Aortic smooth muscle cell (primary cell): Measurements from ENCODE around the genes PHACTR4 and YTHDF2.

- RRBS, result no CpG with 5 or more reads among the region's 7 CpGs
Observed at GRCh38 chr1:28112579-28113378, 24.4 kb upstream of the EYA3 start.

DNA sequence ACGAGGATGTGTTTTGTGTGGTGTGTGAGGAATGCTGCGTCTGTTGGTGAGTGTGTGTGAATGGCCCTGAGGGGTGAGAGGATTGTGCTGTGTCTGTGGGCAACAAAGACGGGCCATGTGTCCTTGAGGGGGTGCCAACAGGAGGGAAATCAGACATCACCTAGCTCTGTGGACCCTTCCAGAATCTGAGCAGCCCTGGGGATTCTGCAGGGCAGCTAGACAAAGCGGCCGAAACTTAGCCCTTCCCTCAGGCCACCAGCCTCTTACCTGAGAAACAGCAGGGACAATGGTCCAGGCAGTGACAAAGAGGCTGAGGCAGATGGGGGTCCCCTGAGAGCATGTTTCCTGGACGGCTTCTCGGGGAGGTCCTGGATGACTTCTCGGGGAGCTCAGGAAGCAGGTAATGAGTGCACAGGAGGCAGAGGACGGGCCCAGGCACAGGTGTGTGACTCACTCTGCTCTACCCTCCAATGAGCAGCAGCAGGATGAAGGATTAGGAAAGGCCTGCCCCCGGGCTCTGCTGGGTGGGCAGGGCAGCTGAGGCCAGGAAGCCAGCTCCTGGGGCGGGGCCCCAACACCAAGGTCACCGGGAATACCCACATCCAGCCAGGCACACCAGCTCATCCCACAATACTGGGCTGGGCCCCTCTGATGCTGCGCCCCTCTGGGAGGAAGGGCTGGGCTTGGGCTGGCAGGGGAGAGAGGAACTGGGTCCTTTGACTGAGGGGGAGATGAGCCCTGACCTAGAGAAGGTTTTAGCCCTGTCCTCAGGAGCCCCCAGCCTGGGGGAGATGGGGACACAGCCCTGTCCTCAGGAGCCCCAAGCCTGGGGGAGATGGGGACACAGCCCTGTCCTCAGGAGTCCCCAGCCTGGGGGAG lies 17.2 kb upstream of the PTAFR start:
- RRBS, result 41% methylated on average over 3 of the region's 13 CpGs

GRCh38 chr1:28236848-28237523 lies 1.1 kb downstream of the ATP5IF1 start:
- RRBS, result no CpG with 5 or more reads among the region's 8 CpGs

- RRBS, result no CpG with 5 or more reads among the region's 5 CpGs
Observed at GRCh38 chr1:28266844-28267345, 7.6 kb downstream of the SESN2 start.

DNA sequence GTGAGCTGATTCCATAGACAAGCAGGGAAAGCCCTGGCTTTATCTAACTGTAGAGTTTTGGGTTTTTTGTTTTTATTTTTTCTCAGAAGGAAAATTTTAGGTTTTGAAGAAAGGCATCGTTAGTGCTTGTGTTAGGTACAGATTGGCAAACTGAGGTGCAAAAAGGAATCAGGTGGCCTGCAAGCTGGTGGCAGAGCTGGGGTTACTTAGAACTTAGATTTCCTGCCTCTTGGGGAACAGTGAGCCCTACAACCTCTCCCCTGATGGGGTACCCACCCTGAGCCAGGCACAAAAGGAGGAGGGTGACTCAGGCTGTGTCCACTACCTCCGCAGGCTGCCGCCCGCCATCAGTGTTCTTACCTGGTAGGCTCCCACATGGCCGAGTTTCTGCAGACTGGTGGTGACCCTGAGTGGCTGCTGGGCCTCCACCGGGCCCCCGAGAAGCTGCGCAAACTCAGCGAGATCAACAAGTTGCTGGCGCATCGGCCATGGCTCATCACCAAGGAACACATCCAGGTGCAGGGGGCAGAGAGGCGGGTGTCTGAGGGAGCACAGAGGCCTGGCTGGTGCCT lies 12.7 kb downstream of the SESN2 start:
- RRBS, result no CpG with 5 or more reads among the region's 12 CpGs

DNA sequence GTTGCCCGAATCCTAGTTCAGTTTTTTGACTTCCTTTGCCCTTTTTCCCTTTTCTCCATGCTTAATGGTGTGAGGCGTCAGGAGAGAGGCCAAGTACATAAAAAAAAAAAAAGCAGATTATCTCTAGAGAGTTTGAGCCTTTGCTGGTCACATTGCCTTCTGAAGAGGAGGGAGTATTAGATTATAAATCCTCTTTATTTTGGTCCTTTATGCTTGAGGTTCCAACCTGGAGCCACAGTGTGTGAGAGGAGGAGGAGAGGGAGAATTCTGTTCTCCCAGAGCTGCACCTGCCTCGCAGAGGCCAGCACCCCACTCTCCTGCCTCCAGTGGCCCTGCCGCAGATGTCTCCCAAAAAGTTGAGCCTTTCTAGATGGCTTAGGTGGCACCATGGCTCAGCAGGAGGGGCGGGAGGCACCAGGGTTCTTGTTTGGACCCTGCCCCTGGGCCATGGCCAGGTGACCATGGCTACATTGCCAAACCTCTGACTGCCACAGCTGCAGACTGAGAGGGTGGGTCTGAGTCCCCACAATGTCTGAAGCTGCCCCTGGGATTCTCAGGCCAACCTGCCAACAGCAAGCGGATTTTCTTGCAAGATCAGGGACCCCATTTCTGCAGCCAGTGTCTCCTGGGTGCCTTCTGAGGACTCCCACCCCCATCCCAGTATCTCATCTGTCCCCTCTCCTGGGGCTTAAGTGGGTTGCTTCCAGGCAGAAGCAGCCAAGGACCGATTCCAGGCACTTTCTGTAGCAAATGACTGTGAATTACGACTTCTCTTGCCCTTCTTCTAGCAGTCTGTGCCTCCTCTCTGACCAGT lies 22.2 kb downstream of the SESN2 start:
- RRBS, result no CpG with 5 or more reads among the region's 8 CpGs

- RRBS, result under 1% methylated on average over 20 of the region's 70 CpGs
Observed at GRCh38 chr1:28369279-28370404, at the start of gene PHACTR4. Gene PHACTR4 (plus strand): TSS chr1:28369740.

DNA sequence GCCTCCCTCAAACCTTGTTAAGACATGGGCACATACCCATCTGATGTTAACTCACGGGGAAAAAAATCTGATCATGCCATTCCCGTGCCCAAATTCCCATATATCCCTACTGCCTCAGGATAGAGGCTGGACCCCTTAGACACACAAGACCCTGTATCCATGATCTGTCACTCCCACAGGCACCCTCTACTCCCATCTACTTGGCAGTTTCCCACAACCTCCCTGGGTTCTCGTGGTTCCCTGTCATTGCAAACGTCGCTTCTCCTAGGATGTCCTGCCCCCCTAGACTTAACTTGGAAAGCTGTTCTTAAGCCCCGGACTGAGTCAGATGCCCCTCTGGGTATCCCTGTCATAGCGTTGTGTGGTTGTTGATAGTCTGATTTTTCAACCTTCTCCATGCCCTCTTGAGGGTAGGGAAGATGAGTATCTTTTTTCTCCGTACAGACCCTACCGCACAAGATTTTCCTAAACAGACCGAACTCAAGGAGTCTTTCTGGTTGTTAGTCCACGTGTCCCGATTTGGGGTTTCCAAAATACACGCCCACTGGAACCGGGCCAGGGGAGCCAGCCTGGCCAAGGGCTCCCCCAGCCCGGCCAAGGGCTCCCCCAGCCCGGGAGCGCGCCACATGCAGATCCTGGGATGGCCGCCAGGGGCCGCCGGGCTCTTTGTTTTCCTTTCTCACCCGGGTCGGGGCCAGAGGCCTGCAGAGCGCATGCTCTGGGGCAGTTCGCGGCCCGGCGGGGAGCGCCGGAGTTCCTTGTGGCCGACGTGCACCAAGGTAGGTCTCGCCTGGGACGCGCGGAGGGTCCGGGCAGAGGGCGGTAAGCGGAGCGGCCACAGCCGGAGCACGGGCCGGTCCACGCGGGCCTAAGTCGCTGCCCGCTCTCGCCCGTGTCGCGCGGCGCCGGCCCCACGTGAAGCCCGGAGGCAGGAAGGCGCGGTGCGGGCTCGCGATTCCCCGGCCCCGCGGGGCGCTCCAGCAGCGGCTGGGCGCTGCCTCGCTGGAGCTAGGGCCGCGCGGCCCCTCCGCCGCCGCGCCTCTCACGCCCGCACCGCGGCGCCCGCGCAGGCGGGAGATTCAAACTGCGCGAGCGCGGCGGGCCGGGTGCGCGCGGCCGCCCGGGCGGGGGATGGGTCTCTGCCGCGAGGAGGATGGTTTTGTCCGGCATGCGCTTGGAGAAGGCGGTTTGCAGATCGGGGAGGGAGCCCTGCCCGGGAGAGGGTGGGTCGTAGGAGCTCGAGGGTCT lies 12.1 kb downstream of the RCC1 start:
- RRBS, result 2% methylated on average over 46 of the region's 104 CpGs

DNA sequence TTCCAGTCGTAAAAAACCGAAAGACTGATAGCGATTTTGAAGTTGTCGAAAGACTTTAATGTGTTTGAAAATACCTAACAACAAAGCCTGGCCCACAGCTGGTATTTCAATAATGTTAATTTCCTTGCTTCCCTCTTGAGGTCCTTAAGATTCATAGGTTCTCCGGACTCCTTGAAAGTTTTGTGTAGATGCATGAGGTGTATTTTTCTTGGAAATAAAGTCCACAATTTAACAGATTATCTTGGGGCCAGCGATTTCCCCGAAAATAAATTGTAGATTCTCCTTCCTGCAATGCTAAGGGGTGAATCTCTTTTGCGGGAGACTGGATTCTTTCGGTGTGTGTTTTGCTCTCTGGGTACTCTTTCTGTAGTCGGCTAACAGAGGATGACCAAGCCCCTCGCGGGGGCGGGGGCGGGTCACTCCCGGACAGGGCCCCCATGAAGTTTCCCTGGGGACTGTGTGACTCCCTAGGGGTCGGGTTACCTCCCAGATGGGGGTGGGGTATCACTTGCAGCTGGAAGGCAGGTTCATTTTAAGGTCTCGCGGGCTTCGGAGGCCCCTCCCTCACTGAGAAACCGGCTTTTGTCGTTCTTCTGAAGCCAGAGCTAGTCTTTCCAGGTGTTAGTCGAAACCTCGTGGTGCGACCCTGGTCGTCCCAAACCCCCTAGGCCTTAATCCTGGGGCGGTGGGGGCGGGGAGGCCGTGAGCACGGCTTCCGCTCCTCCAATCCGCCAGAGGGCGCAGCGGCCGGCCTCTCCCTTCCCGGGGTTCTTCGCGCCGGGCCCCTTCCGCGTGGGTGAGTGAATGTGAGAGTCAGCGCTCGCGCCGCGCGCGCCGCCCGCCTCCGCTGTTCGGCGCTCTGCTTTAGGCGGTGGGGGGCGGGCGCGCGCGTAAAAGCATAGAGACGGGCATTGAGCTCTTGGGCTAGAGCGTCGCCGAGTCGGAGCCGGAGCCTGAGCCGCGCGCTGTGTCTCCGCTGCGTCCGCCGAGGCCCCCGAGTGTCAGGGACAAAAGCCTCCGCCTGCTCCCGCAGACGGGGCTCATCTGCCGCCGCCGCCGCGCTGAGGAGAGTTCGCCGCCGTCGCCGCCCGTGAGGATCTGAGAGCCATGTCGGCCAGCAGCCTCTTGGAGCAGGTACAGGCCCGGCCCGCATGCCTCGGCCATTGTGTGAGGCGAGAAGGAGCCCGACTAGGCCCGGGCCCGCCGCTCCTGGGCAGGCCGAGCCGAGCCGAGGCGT lies at the start of gene YTHDF2:
Gene YTHDF2, plus strand, starts transcription at position 927 of the 1,237 bp plus-strand sequence.
- RRBS, result 1% methylated on average over 18 of the region's 99 CpGs

- RRBS, result 36% methylated on average over 6 of the region's 18 CpGs
Observed at GRCh38 chr1:28812978-28813445, 1.0 kb downstream of the OPRD1 start.

DNA sequence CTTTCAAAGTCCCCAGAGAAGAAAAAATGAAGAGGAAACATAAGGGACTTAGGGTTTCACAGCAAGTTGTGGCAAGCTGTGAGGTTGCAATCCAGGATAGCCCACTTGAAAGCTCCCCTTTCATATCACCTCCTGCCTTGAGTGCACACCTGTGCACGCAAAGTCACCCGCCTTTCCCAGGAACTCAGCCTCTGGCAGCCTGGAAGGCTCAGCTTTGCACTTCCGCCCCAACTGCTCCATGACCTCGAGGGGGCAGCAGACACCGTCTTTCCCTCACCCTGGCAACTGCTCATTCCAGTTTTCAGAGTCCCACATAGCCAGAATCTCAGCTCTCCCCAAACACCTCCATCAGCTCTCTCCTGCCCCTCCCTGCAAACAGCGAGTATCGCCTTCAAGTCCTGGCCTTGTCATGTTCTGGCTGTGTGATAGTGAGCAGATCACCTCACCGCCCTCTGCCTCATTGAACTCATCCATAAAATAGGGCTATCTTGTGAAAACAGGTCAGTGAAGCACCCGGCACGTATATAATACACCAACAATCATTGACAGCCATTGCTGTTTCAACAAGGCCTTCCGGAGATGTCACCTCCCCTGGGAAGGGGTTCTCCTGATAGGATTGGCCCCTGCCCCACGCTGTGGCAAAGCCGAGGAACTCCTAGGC lies 32.3 kb upstream of the EPB41 start:
- RRBS, result 35% methylated on average over 2 of the region's 13 CpGs

- RRBS, result no CpG with 5 or more reads among the region's 2 CpGs
Observed at GRCh38 chr1:28928263-28928730, 13.9 kb downstream of the EPB41 start.

GRCh38 chr1:29122596-29123407 lies 901 bp downstream of the TMEM200B start:
- RRBS, result 2% methylated on average over 32 of the region's 73 CpGs

DNA sequence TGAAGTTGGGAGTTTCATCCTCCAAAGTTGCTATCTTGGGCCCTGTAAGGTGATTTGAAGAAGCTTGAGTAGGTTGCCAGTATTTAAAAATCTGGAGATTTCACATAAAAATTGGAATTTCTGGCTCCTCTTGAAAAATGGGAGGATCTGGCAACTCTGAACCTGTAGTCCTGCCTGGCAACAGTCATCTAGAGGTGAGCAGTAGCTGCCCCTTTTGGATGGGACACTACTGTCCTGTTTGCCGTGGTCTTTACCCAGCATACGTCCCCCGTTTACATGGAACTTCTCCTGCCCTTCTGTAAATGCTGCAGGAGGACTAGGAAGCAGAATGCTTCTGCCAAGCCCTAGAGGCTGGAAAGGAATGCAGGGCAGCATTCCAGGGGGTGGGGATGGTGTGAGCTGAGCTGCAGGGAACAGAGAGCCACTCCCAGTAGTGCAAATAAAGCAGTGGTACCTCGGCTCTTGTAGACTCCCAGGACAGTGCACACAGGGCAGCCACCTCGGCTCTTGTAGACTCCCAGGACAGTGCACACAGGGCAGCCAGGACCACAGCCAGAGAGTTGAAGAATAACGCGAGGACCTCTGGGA lies 35.3 kb downstream of the PTPRU start:
- RRBS, result no CpG with 5 or more reads among the region's 7 CpGs

- RRBS, result no CpG with 5 or more reads among the region's 25 CpGs
Observed at GRCh38 chr1:29283214-29284319, 47.2 kb downstream of the PTPRU start.

DNA sequence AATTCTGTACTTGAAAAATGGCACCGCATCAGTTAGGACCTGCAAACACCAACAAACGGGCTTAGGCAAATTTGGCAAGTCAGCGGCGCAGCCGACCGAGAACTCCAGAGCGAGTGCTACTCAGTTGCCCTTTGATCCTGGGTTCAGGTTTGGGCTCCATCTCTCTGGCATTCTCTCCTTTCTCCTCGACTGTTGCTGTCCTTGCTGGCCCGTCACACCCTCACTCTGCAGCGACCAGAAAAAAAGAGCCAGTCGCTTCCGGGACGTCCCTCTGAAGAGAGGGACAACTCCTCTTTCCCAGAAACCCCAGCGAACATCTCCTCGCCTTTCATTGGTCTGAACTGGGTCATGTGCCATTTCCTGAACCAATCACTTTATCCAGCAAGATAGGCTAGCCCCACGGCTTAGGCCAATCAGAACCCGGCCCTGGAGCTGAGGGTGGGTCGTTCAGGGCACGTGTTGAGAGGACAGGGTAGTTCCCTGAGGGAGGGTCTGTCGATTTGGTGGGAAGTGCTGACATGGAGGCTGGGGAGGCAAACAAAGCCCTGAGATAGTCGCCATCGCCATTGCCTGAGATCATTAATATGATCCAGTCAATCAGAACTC lies 113.6 kb downstream of the PTPRU start:
- RRBS, result no CpG with 5 or more reads among the region's 22 CpGs

DNA sequence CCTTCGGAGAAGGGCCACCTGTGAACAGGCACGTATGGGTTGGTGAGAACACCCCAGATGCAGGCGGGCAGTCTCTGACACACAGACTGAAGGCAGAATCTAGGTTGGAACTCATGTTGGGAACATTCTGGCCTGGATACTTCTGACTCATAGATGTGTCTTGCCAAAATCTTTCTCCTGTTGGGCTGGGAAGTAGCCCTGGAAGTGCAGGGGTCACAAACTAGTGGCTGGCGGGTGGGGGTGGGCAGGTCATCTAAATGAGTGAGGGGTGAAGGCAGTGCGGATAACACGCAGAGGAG lies 180.8 kb downstream of the PTPRU start:
- RRBS, result no CpG with 5 or more reads among the region's 6 CpGs

- RRBS, result no CpG with 5 or more reads among the region's 14 CpGs
Observed at GRCh38 chr1:29550042-29550638, 313.8 kb downstream of the PTPRU start.

DNA sequence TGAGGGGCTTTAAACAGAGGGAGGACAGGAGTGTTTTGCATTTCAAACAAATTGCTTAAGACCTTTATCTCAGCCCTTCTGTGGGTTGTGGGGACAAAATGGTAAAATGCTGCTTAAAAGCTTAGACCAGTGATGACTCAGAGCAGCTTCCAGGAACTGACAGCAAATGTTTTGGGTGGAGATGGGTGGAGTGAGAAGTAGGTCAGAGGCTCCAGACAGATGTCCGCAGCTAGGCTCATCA lies 532.3 kb downstream of the MATN1 start:
- RRBS, result no CpG with 5 or more reads among the region's 1 CpG

DNA sequence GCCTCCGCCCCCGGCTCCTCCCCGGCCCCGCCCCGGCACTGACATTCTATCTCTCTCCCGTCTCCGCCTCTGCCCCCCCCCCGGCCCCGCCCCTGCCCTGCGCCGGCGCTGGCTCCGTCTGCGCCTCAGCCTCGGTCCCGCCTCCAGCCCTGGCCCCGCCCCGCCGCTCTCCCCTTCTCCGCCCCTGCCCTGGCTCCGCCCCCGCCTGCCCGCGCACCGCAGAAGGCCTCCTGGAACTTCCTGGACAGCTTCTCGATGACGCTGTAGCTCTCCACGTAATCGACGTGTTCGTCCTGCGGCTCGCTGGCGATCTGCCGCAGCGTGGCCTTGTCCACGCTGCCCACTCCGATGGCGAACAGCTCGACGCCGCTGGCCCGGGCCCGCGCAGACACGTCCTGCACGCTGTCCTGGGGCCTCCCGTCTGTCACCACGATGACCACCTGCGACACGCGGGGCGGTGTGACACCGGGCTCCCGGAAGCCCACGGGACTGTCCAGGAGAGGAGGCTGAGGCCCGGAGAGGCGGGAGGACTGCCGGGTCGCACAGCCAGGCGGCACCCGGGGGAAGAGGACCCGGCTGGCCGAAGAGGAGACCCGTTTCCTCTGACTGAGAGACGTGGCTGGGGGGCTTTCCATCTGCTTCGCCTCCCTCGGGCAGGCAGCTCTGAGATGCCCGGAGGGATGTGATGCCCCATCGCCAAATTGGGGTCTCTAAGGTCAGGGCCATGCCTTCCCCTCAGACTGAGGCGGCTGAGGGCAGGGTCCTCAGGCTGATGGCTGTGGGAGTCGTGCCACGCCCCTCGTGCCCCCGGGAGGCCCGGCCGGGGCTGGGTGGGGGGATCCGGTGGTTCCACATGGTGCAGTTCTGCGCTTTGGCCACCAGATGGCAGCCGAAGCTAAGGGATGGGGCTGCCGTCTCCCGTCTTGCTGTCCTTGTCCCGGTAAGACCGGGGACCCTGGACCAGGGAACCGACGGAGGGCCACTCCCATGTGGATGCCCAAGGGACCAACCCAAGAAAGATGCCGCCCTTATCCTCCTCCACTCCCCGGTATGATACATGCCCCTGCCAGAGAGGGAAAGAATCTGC lies 4.5 kb downstream of the MATN1 start:
- RRBS, result 3% methylated on average over 28 of the region's 88 CpGs